Urinary bladder (tissue), 3 donors: Measurements from ENCODE around the genes LIX1 and EFNA5.

DNA sequence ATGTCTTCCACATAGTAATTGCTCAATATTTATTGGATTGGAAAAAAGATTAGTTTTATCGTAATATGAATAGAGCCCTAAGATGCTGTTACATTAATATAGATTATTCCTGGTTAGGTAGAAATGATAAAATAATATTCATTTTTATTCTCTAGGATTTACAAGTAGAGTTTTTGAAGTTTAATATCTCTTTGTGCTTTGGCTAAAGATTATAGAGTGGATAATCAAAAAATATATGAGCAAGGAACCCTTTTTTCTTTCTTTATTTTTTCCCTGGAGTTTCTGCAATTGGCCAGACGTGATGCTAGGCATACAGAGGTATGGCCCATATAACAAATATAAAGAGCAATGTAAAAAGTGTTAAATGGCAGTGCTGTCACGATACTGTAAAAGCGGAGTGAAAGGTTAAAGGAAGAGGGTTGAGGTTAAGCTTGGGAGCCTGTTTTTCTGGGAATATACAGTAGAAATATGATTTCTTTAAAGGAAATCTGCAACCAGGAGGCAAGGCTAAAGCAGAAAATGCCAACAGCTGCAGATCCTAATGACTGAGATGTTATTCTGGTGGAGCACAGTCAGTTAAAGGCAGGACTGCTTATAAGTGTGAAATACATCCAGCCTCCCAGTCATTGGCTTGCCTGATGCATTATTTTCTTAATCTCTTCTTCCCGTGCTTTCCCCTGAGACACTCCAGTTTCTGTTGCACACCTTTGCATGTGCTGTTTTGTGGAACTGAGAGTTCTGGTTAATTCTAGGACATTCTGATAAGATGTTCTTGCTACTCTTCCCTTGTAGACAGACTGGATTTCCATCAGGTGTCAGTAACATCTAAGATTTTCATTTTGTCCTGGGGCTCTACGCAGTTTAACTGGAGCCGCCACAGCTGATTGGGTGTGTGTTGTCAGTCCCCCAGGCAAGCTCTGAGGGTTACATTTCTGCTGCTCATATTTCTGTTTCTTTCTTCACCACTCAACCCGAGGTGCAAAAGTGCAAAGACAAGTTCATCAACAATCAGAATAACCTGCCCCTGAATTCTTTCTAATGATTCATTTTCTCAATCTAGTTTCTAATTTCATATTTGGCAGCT lies 44.2 kb downstream of the CAST start:
- PRO-cap: no peak
- RAMPAGE, long total RNA: no peak

GRCh38 chr5:96879554-96880830 lies 3.7 kb downstream of the ERAP2 start:
- PRO-cap: no peak
- RAMPAGE, long total RNA: no peak

- PRO-cap: no peak
- RAMPAGE, long total RNA: no peak
These were observed 27.3 kb downstream of the LNPEP start for GRCh38 chr5:96963134-96963611.

GRCh38 chr5:97009253-97010043 lies 73.6 kb downstream of the LNPEP start:
- PRO-cap: no peak
- RAMPAGE, long total RNA: no peak

GRCh38 chr5:97073606-97073935 lies 68.8 kb downstream of the LIX1 start:
- PRO-cap: no peak
- RAMPAGE, long total RNA: no peak

DNA sequence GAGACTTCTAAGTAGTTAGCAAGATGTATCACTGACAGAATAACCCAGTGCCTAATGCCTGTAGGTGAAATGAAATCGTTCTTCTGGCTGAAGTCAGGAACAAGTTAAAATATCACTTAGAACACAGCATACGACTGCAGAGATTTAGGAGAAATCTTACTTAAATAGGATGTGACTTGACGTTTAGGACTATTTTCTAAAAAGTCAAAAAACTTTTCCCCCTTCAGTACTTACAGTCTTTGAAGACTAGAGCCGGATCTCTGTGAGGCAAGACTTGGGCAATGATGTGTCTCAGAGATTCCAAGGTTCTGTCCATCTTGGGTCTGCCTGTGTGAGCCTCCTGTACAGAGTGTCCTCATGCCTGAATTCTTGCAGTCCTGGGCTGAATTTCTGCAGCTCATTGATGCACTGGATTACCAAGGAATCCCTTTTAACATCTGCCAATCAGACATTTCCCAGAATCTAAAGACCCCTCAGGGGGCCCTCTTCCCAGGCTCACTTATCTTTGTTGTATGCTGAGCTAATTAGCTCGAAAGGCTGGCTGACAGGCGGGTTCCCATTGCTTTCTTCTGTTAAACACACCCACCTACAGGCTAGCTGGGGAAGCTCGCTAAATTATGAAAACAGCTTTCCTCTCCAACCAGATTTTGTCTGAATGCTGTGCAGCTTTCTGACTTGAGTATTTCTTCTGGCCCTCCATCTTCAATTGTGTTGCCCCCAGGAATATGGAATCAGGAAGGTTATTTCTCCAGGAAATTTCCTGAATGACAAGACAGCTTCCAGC lies at the start of gene LIX1:
TSS of gene LIX1 (minus strand) at position 351 of the 784 bp plus-strand sequence.
- PRO-cap: no peak
- RAMPAGE, long total RNA: no peak

DNA sequence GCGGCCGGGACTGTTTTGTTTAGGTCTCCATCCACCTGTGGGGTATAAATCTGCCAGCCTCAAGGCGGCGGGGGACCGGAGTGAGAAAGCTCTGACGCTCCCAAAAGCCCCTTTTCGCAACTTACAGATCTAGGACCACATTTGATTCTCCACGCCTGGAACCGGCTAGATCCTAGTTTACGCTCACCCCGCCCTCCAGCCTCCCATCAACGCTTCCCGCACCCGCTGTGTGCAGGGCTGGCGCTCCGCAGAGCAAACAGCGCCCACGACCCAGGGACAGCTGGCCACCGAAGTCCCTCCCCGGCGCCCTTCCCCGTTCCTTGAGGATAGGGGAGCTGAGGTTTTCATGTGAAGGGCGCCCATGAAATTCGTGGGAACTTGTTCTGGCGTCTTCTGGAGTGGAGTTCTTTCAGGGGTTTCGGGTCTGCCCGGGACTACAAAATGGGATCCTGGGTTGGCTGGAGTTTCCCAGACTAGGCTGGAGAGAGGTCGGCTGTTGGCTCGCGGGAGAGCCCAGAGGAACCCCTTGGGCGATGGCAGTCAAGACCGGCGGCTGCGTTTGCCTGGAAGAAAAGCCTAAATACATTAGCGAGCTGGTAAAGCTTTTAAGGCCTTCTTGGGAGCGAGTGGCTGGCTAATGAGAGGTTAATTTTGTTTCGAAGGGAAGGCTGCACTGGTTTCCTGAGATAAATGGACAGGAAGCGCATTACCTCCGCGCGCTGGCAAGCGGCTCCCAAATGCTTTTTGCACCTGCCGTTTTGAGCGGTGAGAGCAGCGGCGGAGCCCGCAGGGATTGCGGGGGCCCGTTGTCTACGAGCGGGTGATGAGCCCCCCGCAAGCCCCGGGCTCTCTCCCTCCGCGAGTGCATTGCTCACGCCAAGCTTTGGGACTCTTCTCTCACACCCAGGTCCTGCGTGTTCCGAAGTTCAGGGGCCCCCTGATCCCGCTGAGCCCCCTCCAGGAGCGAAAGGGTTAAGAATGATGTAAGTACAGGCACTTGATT lies 3.5 kb upstream of the RGMB start:
- PRO-cap: bidirectional peak, plus-strand start at position 140 of the sequence, minus-strand start at position 116 of the sequence
- RAMPAGE, long total RNA: no peak

GRCh38 chr5:98791100-98791752 lies 17.8 kb downstream of the RGMB start:
- PRO-cap: no peak
- RAMPAGE, long total RNA: no peak

- PRO-cap: no peak
- RAMPAGE, long total RNA: no peak
These were observed 40.8 kb downstream of the CHD1 start for GRCh38 chr5:98887923-98888414.

- PRO-cap: no peak
- RAMPAGE, long total RNA: no peak
These were observed 36.4 kb downstream of the CHD1 start for GRCh38 chr5:98892250-98892900.

- PRO-cap: no peak
- RAMPAGE, long total RNA: no peak
These were observed 10.5 kb downstream of the CHD1 start for GRCh38 chr5:98918301-98918694.

DNA sequence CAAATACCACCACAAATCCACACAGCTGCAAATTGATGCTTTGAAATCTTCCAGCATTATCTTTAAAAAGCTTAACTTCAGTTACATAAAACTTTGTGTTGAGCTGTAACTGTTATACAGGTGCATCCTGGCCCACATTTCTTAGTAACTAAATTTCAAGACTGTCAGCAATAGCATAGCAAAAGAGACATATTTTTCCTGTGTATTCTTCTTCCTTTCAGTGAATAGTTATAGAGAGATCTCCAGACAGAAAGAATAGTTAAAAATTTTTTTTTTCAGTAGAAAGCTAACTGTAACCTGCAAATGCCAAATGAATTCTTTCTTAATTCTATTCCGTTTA lies 6.6 kb downstream of the CHD1 start:
- PRO-cap: no peak
- RAMPAGE, long total RNA: no peak

- PRO-cap: no peak
- RAMPAGE, long total RNA: no peak
These were observed 485.9 kb upstream of the FAM174A start for GRCh38 chr5:100049106-100049742.

GRCh38 chr5:100595229-100595869 lies 60.2 kb downstream of the FAM174A start:
- PRO-cap: no peak
- RAMPAGE, long total RNA: no peak

GRCh38 chr5:101678463-101678953 lies 617.6 kb downstream of the SLCO4C1 start:
- PRO-cap: no peak
- RAMPAGE, long total RNA: no peak

DNA sequence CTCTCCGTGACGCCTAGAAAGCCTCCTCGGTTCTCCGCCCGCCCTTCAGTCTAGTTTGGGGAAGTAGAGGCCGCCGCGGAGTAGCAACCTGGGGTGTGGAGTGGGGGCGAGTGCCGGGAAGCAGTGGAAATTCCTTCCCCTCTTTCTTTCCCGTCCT lies 514 bp downstream of the PAM start:
- PRO-cap: no peak
- RAMPAGE, long total RNA: no peak

GRCh38 chr5:104079663-104080058 lies 517.1 kb upstream of the NUDT12 start:
- PRO-cap: no peak
- RAMPAGE, long total RNA: no peak

- PRO-cap: no peak
- RAMPAGE, long total RNA: no peak
These were observed 133.9 kb downstream of the EFNA5 start for GRCh38 chr5:107536657-107537479.

DNA sequence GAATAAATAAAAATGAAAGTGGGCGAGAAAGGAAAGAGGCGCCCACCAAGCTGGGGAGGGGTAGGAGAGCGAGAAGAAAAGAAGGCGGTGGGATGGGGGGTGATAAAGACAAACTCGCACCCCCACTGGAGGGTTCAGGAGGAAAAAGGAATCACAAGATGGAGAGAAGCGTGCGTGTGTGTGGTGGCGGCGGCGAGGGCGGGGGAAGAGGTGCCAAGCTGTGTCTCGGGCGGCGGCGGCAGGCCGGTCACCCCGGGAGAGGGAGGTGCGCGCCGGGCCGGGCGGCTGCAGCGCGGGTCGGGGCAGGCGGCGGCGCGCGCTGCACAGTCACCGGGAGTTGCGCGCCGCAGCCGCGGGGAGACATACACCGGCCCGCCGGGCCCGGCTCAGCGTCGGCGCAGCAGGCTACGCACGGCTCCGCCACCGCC lies at the start of gene EFNA5:
TSS of gene EFNA5 (minus strand) at position 212 of the 428 bp plus-strand sequence.
- PRO-cap: no peak
- RAMPAGE, long total RNA: no peak

GRCh38 chr5:107672578-107672871 lies 1.8 kb upstream of the EFNA5 start:
- PRO-cap: bidirectional peak, plus-strand start at chr5:107672752, minus-strand start at chr5:107672137
- RAMPAGE, long total RNA: no peak